ENCODE measurements around a stretch of chr14.

GRCh38 chr14:100471777-100472322, 95.6 kb downstream of the WDR25 start:
- PRO-cap = no peak

DNA sequence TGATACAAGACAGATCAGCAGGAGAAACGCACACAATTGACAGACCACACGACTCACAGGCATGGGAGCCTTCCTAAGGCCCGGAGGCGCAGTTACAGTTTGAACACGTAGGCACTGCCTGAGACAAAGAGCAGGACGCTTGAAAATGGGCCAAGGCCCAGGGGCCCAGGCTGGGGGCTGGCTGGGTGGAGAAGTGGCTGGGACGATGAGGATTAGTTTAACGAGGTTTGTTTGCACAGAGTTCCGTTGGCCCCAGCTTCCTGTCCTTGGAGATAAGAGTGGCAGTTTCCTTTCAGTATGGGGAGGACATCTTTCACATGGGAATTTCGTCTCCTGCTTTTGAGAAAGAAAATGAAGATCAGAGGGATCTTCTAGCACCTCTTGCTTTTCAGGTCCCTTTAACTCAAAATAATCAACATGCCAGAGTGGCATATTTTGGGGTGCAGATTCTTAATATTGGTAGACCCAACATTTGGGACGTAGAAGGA, 44.5 kb downstream of the DLK1 start:
- PRO-cap = no peak

DNA sequence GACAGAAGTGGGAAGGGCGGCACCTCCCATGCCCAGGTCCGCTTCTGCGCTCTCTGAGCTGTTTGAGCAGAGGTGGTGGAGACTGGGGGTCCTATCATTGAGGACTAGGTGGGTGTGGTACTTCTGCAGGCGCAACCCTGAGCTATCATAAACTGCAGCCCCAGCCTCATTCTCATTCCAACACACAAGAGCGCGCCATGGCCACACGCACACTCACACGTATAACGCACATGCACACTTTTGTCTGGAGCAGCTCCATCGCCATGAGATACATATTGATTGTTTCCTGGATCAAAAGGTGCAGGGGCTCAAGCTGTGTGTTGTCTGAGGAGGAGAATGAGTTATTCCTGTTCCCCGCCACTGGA, 84.8 kb downstream of the DLK1 start:
- PRO-cap = no peak

DNA sequence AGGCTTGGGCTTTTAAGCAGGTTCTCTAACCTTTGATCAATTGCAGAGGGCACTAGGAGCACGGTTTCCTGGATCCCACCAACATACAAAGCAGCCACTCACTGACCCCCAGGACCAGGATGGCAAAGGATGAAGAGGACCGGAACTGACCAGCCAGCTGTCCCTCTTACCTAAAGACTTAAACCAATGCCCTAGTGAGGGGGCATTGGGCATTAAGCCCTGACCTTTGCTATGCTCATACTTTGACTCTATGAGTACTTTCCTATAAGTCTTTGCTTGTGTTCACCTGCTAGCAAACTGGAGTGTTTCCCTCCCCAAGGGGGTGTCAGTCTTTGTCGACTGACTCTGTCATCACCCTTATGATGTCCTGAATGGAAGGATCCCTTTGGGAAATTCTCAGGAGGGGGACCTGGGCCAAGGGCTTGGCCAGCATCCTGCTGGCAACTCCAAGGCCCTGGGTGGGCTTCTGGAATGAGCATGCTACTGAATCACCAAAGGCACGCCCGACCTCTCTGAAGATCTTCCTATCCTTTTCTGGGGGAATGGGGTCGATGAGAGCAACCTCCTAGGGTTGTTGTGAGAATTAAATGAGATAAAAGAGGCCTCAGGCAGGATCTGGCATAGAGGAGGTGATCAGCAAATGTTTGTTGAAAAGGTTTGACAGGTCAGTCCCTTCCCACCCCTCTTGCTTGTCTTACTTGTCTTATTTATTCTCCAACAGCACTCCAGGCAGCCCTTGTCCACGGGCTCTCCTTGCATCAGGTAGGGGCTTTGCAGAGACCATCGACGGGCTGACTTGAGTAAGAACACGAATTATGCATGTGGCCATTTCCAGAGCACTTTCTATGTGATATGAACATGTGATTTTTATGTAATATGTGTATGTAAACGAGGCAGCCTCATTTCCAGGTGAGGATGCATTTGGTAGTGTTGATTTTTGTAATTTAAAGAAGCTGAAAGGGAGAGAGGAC, 74.2 kb downstream of the RTL1 start:
- PRO-cap = no peak

DNA sequence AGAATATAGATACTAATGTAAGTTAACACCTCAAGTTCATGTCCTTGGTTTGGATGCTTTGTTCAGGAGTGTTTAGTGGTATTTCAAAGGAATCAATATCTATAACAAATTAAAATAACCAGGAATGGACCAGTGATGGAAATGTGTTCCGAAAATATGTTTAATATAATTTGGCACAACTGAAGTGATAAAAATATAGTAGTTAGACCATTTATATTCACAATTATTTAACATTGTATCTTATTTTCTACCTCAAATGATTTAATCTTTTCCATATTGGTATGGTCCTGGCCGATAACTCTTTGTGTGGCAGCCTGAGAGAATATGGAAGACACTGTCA, 32.3 kb upstream of the RTL1 start:
- PRO-cap = no peak

- PRO-cap = no peak
Observed at GRCh38 chr14:100949600-100950055, 46.1 kb upstream of the RTL1 start.

DNA sequence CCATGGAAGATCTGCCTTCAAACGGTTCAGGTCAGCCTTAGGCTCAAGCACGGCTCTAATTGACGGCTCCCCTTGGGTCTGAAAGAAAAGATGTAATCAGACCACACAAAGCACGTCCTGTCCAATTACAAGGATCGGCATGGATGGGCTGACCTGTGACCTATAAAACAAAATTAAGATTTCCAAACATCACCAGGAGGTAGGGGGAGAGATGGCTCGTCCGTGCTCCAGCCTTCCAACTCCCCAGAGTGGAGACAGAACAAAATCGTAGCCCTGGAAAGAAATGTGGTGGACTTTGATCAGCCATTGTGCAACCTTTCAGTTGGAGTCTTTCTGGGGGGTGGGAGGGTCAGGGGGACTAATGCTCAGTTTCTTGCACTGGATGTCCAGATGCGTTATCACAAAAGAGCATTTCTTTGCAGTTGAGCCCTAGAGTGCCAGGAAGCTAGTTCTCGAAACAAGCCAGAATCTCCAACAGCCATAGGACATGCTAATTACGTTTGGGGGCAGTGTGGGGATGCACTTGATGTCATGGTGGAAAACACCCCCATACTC, 426.8 kb upstream of the PPP2R5C start:
- PRO-cap = no peak

DNA sequence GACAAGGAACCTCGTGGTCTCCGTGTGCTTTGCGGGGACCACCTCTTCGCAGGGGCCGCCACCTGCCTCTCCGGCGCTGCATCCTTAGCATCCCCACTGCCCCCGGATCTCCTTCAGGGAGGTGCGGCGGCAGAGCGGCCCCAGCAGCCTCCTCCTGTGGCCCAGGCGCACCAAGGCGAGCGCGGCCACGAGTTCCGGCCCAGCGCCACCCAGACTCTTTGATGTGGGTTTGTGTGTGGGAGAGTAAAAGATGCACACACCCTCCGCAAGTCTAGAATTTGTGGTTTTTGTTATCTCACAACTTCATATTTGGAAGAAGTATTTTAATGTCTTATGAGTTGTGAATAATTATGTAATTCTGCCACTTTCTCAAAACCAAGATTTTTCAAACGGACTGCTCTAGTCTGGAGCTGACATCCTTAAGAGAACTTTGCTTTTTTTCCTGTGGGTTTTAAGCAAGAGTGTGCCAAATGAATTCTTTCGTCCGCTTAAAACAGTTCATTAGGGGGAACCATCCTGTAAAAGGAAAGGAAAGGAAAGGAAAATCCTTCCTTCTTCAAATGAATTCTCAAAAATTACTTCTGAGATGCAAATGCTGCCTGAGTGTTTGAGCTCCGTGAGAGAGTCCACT, 318.9 kb upstream of the PPP2R5C start:
- PRO-cap = no peak

GRCh38 chr14:101518651-101519295, 242.7 kb upstream of the PPP2R5C start:
- PRO-cap = no peak

DNA sequence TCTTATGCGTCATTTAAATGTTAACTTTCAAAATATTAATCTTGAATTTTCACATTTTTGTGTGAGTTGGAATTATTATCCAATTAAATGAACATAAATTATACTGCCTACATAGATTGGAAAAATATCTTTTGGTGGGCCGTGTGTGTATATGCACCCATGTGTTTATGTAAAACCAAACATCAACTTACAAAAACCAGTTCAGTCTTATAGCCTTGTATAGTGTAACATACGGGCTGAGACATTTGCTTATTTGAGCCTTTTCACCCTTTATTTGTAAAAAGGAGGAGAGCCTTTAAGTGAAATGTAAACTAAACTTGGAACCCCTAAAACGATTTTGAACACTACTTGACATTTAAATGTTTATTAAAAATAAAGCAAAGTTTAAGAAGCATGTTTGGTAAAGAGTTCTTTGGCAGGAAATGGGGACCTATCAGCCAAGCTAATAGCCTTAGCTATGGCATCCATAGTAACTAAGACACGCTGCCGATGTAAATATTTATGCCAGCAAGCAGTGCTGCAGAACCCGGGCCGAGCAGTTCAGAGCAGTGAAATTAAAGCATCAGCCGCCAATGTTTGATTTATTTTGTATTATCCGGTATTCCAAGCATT, 61.4 kb downstream of the PPP2R5C start:
- PRO-cap = unidirectional peak, plus-strand start at position 199 of the sequence; bidirectional peak, plus-strand start at position 522 of the sequence, minus-strand start at position 423 of the sequence

- PRO-cap = no peak
Observed at GRCh38 chr14:101865213-101865889, 99.0 kb upstream of the DYNC1H1 start.

- PRO-cap = no peak
Observed at GRCh38 chr14:101874991-101875691, 89.2 kb upstream of the DYNC1H1 start.

GRCh38 chr14:101875692-101876424, 88.5 kb upstream of the DYNC1H1 start:
- PRO-cap = no peak

DNA sequence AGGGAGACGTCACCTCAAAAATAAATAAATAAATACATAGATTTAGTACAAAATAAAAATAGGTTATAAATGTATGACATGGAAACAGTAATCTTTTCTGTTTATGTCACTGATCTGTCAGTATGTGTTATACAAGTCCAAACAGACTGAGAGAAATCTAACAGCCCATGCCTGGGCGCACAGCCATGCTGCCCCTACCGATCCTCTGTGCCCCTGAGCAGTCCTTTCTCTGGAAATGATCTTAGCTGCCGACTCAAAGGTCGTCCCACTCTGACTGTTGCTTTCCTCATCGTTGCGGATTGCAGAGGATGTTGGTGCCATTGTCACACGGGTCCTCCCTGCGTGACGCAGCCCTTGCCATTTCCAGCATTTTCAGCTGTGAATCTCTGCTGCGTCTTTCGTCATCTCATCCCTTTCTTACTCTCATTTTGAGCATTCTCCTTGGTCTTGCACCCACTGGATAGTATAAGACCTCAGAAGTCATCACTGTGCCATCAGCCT, 82.9 kb upstream of the DYNC1H1 start:
- PRO-cap = no peak

- PRO-cap = no peak
Observed at GRCh38 chr14:102029434-102030152, 57.3 kb downstream of the HSP90AA1 start.

- PRO-cap = bidirectional peak, plus-strand start at chr14:102086602, minus-strand start at chr14:102086463
Observed at GRCh38 chr14:102086239-102086660, 594 bp downstream of the HSP90AA1 start.

GRCh38 chr14:102300100-102300495, 4.9 kb downstream of the MOK start:
- PRO-cap = no peak

DNA sequence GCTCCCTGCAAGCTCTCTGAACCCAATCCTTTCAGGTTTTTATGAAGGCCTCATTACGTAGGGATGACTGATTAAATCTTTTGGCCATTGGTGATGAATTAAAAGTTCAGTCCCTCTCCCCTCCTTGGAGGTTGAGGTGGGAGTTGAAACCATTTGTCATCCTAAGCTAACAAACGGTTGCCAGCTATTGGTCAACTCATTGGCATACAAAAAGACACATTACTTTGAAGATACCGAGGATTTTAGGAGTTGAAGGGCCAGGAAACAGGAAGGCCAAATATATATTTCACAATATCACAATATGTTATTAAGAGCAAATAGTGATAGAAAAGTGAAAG, 24.3 kb downstream of the RCOR1 start:
- PRO-cap = no peak

GRCh38 chr14:102750043-102750414, 27.2 kb upstream of the TRAF3 start:
- PRO-cap = no peak

DNA sequence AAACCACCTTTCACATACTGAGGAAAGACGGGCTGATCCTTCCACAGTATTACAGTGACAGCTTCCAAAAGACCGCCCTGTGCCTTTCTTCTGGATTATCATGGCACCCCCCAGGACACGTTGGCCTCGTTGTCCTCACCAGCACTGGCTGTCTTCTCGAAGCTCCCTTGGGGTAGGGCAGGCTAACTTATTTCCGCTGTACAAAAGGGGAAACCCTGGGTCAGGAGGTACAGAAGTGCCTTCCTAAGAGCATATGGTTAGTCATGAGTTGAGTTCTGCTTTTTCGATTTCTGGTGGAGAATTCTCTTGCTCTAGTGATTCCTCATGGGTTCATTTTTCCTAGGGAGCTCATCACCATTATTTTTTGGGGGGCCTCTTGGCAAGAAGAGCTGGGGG, 9.0 kb upstream of the TRAF3 start:
- PRO-cap = no peak